Aortic smooth muscle cell (primary cell): ENCODE measurements around a stretch of chr16.

GRCh38 chr16:84505020-84505373 lies 538 bp upstream of the MEAK7 start:
- RRBS = 15% methylated on average over 14 of the region's 15 CpGs

DNA sequence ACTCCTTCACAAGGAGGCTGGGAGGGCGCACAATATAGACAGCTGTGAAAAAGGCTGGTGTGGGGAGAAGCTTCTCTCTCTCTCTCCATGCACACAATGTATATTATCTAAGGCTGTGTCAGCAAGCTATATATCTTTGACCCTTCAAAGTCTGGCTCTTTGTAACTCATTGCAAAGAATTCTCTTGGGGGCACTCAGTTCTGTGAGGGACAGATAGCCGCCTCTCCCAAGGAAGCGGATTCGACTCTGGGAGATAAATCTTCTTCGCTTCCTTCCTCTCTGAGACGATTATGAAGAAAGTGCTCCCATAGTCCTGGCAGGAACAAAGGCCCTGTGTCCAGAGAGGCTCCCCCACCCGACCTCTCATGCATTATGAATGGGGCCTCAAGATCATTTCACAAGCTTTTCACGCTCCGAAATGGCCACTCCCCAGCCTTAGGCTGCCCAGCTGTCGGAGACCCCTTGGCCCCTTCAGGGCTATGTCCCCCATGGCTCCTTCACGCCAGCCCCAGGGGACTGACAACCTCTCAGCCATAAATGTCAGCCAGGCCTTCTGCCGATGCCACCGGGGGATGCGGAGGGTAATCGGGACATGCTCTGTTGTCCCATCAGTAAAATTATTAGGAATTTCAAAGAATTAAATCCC lies 33.3 kb upstream of the MEAK7 start:
- RRBS = no CpG with 5 or more reads among the region's 15 CpGs

DNA sequence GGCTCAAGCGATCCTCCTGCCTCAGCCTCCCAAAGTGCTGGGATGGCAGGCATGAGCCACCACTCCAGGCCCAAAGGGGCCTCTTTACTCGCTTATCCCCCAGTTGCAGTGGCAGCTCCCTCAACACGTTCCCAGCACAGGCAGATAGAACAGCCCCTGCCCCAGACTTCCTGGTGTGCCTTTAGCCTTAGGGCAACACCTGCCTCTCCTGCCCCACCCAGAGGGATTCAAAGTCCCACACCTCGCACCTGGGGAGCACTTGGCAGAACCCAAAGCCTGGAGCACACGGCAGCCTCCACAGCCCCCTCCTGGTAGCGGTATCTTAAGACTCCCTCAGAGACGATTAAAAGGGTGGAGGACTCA lies 54.7 kb upstream of the MEAK7 start:
- RRBS = no CpG with 5 or more reads among the region's 7 CpGs

GRCh38 chr16:84667827-84668994 lies 19.9 kb downstream of the KLHL36 start:
- RRBS = no CpG with 5 or more reads among the region's 30 CpGs

DNA sequence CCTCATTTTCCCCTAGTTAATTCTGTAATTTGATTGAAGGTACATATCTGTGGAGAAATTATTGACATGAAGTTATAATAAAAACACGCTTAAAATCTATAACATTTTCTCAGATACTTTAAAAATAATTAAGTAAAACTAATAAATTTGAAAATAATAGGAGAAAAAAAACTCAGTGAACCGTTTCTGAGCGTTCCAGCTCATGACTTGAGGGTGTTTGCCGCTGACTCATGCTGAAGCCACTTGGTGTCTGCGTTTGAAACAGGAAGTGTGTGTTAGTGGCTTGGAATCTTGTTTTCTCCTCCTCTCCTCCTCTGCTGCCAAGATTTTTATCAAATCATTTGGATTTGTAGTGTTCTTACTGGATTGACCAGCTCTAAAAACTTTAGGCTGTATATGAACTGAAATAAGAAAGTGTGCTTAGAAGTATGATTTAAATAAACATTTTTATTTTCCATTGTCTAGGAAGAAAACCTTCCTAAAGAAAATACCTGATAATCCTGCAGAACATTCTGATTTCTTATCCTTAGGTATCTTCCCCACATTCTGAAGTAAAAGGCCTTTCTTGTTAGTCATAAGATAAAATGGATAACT lies 30.7 kb downstream of the USP10 start:
- RRBS = no CpG with 5 or more reads among the region's 5 CpGs

- RRBS = no CpG with 5 or more reads among the region's 11 CpGs
Observed at GRCh38 chr16:84766904-84767601, 52.7 kb upstream of the CRISPLD2 start.

DNA sequence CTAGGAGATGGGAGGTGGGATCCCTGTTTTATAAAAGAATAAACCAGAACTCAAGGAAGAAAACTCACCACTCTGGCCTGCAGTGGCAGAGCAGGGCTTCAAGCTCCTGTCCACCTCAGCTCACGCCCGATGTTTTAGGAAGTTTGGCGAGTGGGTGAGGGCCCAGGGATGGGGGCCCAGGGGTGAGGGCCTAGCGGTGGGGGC lies 43.8 kb upstream of the CRISPLD2 start:
- RRBS = no CpG with 5 or more reads among the region's 4 CpGs

DNA sequence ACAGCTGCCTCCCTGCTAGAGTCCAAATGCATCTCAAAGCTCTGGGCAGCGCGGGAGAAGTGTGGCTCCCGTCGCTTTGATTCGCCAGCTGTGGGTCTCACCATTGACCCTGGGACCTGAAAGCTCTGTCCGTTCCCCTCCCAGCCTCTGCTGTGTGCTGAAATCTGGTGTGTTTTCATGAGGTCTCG lies 13.2 kb downstream of the CRISPLD2 start:
- RRBS = no CpG with 5 or more reads among the region's 7 CpGs

GRCh38 chr16:84847615-84847801 lies 27.7 kb downstream of the CRISPLD2 start:
- RRBS = no CpG with 5 or more reads among the region's 5 CpGs

GRCh38 chr16:84854272-84855075 lies 34.7 kb downstream of the CRISPLD2 start:
- RRBS = no CpG with 5 or more reads among the region's 21 CpGs

- RRBS = 11% methylated on average over 5 of the region's 32 CpGs
Observed at GRCh38 chr16:84933597-84934670, 77.4 kb downstream of the ZDHHC7 start.

GRCh38 chr16:84976247-84976856 lies 35.0 kb downstream of the ZDHHC7 start:
- RRBS = no CpG with 5 or more reads among the region's 21 CpGs

GRCh38 chr16:85036787-85037575 lies 9.4 kb downstream of the KIAA0513 start:
- RRBS = no CpG with 5 or more reads among the region's 14 CpGs

DNA sequence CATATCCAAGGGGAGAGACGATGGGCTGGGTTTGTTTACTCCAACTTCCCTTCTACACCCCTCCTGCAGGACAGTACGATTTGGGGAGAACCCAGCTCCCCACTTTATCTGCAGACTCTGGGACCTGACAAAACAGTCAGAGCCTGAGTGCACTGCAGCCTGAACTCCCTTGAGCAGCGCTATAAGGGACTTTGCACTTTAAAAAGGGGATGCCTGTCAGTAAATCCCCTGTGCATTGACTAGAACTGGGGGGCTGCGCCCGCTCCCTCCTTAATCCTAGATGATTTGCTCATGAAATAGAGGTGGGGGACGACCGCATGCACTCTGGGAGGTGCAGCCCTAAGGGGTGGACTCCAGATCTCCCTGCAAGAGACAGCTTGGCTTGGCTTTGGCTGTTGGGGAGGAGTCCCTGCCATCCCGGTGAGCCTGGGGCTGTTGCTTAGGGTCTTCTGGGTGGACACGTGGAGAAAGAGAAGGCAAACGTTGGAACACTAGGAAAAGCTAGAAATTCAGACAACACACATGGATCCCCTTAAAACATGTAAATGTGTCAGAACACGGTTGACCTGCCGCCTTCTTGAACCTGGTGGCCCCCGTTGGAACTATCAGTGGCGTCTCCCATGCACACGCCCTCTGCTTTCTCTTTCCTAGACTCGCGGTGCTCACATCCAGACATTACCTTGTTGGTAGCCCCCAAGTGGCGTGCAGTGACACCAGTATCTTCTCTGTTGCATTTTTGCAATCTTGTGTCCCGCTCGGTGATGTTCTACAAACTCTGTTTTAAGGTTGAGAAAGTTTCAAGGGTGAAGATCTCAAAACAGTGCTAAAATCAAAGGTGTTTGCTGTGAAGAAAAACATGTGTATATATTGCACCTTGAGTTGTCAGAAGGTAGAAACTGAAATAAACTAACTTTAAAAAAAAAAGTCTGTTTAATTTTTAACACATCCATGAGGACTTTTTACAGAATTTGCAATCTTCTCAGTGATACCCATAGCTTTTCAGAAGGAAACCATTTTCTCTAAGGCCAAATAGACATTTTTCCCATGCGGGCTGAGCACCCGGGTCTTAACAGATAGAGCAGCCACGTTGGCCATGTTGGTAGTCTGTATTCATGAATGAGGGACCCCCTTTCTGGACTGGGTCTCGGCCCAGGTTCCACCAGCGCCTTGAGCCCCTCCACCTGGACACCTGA lies 18.6 kb downstream of the CIBAR2 start:
- RRBS = no CpG with 5 or more reads among the region's 25 CpGs

DNA sequence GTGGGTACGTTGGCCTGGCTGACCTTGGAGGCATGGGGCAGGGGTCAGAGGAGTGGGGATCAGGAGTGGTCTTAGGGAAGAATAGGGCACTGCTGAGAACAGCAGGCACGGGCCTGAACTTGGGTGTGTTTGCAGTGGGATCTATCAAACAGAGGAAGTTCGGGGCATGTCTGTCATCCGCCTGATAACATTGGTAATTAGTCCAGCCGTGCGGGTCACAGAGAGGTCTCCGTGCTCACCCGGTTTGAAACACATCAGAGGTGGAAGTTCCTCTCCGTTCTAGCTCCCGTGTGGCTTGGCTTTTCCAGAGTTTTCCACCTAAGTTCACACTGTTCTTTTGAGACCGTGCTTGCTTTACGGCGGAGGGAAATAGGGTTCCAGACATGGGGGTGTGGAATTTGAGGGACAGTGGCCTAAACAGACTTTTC lies 59.7 kb upstream of the CIBAR2 start:
- RRBS = no CpG with 5 or more reads among the region's 13 CpGs

- RRBS = no CpG with 5 or more reads among the region's 13 CpGs
Observed at GRCh38 chr16:85173408-85174098, 61.3 kb upstream of the CIBAR2 start.

DNA sequence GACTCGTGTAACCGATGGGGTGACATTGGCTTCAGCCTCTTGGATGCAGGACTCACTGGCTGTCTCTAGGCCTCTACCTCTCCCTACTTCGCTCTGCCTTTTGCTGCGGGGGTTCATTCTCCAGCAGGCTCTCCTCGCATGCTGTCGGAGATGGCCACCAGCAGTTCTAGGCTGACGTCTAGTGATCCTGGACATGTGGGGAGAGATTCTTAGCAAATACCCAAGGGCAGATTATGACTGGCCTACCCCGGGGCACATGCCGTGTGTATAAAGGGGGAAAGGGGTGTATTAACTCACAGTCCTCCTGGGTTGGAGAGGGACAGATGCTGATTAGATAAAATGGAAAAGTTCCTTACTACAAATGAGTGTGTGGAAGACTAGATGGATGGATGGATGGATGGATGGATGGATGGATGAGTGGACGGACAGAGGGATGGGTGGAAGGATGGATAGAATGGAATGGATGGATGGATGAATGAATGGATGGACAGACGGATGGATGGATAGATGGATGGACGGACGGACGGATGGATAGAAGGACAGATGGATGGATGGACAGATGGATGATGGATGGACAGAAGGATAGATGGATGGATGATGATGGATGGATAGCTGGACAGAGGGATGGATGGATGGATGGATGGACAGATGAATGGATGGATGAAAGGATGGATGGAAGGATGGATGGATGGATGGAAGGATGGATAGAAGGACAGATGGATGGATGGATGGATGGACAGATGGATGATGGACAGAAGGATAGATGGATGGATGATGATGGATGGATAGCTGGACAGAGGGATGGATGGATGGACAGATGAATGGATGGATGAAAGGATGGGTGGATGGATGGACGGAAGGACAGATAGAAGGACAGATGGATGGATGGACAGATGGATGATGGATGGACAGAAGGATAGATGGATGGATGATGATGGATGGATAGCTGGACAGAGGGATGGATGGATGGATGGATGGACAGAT lies 118.5 kb upstream of the CIBAR2 start:
- RRBS = no CpG with 5 or more reads among the region's 15 CpGs

DNA sequence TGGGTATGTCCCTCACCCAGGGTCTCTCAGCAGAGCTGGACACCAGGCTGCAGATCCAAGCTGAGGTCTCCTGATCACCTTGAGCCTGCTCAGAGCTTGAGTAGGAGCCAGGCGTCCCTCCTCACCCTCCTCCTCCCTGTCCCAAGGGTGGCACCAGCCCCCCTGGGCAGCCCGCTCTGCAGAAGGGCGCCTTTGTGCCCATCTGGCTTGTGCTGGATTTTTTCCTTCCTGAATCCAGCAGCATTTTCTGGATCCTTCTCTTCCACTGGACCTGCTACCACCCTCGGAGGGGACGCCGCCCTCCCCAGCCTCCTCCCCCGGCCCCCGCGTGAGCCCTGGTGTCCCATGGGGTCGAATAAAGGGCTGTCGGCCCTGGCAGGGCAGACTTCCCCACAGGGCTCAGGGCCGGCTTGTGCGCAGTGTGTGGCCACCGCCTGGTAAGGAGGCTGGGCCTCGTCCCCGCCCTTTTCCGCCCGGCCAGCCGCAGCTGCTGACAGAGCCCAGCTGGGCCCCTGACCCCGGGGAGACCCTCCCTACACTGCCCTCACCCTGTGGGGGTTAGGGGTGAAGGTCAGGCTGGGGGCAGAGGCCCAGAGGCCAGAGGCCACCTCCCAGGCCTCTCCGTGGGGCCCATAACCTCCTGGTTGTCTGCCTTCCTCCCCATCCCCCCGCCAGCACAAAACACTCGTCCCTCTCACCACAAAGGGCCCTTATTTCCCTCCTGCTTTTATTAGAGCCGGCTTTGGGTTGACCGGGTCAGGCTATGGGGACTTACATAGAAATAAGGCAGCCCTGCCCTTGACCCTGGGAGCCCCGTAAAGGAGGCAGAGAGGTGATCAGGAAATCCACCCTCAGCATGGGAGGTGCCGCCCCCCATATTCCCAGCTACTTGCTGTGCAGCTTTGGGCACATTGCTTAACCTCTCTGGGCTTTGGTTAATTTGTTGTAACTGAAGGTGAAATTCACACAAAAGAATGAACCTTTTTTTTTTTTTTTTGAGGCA lies 179.2 kb upstream of the CIBAR2 start:
- RRBS = 44% methylated on average over 13 of the region's 27 CpGs

- RRBS = no CpG with 5 or more reads among the region's 20 CpGs
Observed at GRCh38 chr16:85311037-85311635, 198.9 kb upstream of the CIBAR2 start.

GRCh38 chr16:85328080-85329186 lies 216.2 kb upstream of the CIBAR2 start:
- RRBS = 59% methylated on average over 6 of the region's 36 CpGs